Left lobe of liver (tissue), 1 donor: ENCODE data around the gene CARNMT1.

- PRO-cap = bidirectional peak, plus-strand start at chr9:71910487, minus-strand start at chr9:71910479
Measured at GRCh38 chr9:71909944-71910703, 869 bp downstream of the ABHD17B start.

DNA sequence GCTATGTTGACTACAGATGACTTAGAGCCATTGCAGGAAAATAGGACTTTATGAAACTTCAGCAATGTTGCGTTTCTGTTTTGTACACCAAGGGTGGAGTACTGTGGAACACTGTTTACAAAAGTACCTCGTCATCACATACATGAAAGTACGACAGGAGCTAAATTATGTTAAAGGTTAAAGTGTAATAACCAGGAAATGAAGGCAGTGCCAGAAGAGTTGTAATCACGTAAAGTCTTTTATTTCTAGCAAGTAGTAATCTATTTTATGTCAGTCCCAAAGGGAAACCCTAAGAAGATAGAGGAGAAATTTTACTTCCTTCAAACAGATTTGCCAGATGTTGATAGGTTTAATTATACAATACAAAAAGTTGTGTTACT, 50.9 kb downstream of the C9orf85 start:
- PRO-cap = no peak

DNA sequence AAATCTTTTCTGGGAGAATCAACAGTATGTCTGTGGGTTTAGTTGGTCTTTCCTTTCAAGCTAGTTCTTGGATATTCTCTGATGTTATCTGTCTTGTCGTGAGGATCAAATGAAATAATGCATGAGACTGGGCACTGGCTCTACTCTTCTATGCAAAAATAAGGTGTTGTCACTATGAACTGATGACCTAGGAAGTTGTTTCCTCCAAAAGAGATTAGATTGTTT, 21.7 kb upstream of the GDA start:
- PRO-cap = unidirectional peak, minus-strand start at position 152 of the sequence

- PRO-cap = unidirectional peak, minus-strand start at chr9:72349453
Measured at GRCh38 chr9:72349359-72349778, 15.6 kb downstream of the ZFAND5 start.

DNA sequence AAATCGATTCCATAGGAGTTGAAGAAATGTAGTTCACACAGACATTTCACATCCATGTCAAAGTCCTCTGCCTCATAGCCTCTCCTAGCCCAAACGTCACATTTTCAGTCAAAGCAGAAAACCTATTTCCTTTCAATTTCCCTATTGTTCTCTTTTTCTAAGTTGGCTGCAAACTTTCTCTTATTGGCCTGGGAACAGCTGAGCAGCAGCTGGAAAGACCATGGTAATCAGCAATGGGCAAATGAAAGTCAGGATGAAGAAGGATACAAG, 3.8 kb downstream of the ALDH1A1 start:
- PRO-cap = no peak

- PRO-cap = bidirectional peak, plus-strand start at chr9:72988197, minus-strand start at chr9:72988116
Measured at GRCh38 chr9:72987681-72988343, 35.0 kb upstream of the ALDH1A1 start.

DNA sequence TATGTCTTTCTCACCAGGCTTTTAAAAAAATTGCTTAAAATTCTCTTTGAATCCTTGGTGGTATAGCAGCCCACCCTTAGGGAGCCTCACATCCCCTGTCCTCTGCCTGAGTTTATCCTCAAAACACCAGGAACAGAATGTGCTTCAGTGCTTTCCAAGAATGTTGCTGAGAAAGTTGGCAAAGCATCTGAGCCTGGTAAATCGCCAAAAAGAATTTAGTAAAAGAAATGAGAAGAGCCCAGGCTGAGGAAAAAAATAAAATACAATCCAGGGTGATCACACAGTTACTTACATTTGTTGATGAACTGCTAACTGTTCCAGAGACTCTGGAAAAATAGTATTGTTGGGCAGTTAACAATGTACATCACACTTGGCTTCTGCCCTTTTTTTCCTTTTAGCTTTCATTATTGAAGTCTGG, 86.4 kb upstream of the ALDH1A1 start:
- PRO-cap = no peak

- PRO-cap = bidirectional peak, plus-strand start at chr9:73051061, minus-strand start at chr9:73050945
Measured at GRCh38 chr9:73050808-73051321, 98.0 kb upstream of the ALDH1A1 start.

DNA sequence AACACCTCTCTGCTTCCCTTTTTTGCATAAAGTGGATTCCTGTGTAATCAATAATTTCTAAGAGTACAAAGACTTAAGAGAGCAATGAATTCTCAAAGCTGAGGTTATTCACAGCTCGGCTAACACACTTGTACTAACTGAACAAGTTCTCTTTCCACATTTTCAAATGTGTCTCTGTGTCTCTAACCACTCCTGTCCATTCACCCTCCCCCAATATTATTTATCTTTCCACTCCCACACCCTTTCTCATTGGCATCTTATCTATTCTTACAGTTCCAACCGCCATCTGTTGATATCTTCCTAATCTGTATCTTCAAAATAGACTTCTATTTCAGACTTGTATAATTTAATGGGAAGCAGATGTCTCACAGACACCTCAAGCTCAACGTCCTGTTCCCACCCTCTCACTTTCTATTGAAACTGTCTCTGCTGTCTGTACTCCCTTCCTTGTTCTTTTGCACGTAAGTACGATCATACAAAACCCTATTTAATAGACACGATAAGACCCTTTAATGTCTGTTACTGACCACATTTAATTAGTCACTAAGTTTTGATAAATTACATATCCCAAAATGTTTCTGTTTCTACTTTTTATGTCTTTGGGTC, 206.0 kb downstream of the ANXA1 start:
- PRO-cap = no peak

DNA sequence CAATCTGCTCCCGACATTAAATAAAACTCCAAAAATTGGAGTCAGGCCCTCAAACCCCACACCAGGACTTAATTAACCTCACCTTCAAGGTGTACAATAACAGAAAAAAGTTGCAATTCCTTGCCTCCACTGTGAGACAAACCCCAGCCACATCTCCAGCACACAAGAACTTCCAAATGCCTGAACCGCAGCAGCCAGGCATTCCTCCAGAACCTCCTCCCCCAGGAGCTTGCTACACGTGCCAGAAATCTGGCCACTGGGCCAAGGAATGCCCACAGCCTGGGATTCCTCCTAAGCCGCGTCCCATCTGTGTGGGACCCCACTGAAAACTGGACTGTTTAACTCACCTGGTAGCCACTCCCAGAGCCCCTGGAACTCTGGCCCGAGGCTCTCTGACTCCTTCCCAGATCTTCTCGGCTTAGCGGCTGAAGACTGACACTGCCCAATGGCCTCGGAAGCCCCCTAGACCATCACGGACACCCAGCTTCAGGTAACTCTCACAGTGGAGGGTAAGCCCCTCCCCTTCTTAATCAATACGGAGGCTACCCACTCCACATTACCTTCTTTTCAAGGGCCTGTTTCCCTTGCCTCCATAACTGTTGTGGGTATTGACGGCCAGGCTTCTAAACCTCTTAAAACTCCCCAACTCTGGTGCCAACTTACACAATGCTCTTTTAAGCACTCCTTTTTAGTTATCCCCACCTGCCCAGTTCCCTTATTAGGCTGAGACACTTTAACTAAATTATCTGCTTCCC, 409.3 kb upstream of the RORB start:
- PRO-cap = no peak

- PRO-cap = bidirectional peak, plus-strand start at chr9:75028639, minus-strand start at chr9:75028388
Measured at GRCh38 chr9:75027994-75028882, at the start of gene CARNMT1. Gene CARNMT1, minus strand, starts transcription at chr9:75028293.

- PRO-cap = no peak
Measured at GRCh38 chr9:75071565-75072171, 16.3 kb downstream of the NMRK1 start.

- PRO-cap = bidirectional peak, plus-strand start at chr9:75083458, minus-strand start at chr9:75083328
Measured at GRCh38 chr9:75083232-75083740, 4.7 kb downstream of the NMRK1 start.

DNA sequence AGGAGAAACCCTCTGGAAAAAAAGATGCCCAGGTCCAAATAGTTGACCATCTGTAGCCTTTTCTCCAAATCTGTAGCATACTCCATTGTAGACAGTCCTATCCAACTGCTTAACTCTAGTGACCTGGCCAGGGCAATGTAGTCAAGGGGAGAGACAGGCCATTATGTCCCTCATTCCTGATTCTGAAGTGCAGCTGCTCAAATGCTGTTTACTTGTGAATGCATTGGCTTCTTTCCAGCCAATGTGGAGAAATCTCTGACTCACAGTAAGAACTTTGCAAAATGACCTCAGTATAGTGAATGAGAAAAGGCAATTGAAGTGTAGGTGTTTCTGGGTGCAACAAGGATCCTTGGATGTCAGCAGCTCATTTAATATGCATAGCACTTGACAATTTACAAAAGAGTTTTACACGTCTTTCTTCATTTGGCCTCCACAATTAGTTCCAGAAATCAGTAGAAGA, 367.1 kb downstream of the OSTF1 start:
- PRO-cap = no peak

GRCh38 chr9:76153224-76153780, 240.9 kb downstream of the RFK start:
- PRO-cap = no peak

GRCh38 chr9:76158677-76159273, 235.5 kb downstream of the RFK start:
- PRO-cap = no peak

DNA sequence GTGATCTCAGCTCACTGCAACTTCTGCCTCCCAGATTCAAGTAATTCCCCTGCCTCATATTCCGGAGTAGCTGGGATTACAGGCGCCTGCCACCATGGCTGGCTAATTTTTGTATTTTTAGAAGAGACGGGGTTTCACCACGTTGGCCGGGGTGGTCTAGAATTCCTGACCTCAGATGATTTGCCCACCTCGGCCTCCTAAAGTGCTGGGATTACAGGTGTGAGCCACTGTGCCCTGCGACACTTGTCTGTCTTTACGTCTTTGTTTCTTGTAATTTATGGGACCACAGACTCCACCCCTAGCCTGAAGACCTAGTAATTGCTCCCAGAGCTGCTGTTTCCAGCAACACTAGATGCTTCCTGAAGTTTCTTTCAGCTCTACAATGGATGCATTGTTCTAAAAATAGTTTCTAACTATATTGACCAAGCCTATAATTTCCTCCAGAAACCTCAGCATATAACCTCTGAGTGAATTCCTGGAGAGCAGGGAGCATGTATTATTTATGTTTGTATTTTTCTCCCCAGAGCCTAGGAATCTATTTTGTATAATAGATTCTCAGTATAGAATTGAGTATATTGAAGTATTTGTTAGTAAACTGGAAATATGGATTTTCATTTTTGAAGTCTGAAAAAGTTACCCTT, 13.9 kb downstream of the GCNT1 start:
- PRO-cap = no peak

DNA sequence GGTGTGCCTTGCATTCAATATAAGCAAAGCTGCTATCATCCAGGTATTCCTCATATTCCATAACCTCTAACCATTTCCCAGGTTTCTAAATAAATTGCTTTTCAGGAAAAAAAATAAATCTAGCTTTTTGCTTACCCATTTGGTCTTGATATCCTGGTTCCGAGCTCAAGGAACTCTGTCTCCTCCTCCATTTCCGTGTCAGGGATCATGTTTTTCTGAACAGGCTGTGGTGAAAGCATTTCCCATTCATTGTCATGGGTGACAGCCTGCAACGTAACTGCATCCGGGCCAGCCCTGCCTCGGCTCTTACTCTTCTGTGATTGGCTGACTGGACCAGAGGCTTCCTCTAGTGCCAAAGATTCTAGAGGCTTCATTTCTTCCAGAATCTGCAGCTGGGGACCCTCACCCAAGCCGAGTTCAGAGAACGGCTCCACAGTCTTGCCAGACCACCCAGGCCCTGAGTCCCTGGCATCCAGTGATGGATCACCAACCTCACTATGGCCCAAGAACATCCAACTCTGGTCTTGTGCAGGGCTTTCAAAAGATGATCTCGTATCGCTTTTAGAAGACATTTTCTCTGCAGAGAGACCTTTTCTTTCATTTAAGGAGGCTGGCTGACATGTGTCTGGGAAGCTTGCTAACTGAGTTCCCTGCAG, 202.6 kb downstream of the PRUNE2 start:
- PRO-cap = no peak

DNA sequence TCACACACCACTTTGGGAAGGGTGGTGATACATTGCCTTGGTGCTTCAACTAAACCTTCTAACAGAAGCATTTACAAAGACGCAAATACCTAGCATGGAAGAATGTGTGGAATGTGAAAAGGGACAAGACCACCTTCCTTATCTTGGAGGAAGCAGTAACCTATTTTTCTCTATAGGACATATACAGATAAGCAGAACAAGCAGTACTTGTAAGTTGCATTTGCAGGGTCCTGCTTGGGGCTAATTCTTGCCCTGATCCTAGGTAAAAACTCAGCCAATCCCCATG, 102.8 kb downstream of the PRUNE2 start:
- PRO-cap = no peak

DNA sequence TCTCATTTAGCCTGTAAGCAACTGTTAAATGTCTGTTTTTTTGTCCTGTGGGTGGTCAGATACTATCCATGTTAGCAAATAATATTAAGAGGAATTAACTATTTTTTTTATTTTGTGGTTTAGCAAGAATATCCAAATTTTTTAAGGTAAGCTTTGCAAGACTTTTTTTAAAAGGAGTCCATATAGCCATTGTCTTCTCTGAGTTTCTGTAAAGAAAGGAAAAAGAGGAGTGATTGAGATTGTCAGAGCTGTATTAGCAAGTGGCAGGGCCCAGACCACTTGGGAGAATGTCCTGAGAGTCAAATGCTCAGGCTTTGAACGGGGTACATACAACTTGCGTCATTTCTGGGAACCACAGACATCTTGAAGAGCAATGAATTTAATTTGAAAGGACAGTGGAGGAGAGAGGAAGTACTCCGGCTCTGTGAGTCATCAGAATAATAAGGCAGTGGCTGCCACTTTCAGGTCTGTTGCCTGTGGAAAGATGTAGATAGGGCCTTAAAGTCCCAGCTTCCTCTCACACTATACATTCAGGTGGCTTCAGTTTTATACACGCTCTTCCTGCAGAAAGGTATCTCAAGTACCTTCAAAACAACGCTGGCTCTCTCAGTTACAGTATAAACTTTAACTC, 6.6 kb upstream of the PRUNE2 start:
- PRO-cap = no peak